Right cardiac atrium (tissue), 1 donor: Measurements from ENCODE around the gene UPF3A.

DNA sequence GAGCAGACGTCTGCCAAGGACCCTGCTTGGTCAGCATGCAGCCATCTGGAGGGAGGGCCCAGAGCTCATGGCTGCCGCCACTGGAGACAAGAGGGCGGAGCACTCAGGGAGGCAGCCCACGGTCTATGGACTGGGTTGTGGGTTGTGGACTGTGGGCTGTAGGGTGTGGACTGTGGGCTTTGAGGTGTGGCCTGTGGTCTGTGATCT lies 31.9 kb upstream of the TMEM255B start:
- PRO-cap = no peak

DNA sequence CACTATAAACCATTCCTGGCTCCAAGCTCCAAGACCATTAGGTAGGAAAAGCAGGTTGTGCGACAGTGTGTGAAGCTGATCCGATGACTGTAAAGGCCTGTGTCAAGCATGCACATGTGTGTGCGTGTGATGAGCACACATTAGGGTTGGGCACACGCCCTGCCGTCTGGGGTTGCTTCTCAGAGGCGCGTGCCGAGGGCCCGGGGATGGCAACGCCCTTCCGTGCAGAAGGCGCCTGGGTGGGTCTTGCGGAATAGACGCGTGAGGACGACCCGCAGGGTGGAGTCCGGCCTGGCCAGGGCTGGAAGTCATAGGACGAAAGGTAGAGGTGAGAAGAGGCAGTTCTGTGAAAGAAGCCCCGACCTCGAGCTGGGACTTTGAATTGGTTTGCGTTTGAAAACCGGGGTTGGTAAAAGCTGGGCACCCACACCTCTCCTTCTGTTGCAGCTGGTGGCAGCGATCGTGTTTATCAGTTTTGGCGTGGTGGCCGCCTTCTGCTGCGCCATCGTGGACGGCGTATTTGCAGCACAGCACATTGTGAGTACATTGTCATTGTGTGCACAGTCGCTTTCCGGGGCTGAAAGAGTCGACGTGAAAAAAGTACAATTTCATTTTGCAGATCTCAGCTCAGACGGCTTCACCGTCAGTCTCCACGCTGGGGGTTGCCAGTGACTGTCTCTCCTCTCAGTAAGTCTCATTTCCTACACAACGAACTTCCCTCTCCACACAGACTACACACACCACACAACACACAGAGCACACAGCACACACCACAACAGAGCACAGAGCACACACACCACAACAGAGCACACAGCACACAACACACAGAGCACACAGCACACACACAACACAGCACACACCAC lies 35.9 kb downstream of the TMEM255B start:
- PRO-cap = no peak

- PRO-cap = no peak
These were observed 48.3 kb downstream of the GAS6 start for GRCh38 chr13:113815367-113816270.

GRCh38 chr13:113834145-113834799 lies 29.6 kb downstream of the GAS6 start:
- PRO-cap = no peak

- PRO-cap = no peak
These were observed 19.9 kb downstream of the GAS6 start for GRCh38 chr13:113843743-113844707.

DNA sequence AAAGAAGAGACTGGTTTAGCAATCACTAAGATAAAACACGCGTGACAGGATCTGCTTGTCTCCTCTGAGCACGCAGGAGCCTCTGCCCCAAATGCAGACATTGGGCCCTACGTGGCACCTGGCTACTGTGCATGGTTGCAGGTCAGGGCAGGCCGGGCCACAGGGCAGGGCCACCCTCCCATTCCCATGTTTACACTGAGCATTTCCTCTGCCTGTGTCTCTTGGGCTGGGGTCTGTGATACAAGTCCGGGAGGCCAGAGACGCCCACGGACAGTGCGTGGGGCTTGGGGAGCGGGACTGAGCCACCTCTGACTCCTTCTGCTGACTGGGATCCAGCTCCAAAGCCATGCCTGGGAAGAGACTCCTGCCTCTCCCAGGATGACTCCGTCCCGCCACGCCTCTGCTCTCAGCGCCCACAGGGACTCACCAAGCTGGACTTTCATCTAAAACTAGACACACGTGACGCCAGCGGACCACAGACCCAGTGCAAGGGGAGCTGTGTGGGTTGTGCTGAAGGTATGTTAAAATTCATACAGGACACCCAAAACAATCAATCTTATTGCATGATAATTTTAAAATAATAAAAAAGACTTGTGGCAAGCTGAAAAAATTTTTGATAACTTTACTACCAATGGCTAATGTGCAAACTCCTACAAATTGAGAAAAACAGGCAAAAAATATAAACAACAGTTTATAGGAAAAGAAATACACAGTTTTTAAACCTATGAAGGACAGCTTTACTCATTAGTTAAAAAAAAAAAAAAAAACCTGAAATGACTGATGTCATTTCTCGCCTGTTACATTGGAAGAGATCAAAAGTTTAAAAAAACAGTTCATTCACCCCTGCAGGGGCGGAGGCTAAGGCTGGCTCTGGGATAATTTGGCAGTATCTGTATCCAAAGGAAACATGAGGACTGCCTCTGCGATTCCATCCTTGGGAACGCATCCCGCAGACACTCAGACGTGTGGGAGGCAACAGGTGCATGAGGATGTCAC lies 18.6 kb downstream of the GAS6 start:
- PRO-cap = no peak

DNA sequence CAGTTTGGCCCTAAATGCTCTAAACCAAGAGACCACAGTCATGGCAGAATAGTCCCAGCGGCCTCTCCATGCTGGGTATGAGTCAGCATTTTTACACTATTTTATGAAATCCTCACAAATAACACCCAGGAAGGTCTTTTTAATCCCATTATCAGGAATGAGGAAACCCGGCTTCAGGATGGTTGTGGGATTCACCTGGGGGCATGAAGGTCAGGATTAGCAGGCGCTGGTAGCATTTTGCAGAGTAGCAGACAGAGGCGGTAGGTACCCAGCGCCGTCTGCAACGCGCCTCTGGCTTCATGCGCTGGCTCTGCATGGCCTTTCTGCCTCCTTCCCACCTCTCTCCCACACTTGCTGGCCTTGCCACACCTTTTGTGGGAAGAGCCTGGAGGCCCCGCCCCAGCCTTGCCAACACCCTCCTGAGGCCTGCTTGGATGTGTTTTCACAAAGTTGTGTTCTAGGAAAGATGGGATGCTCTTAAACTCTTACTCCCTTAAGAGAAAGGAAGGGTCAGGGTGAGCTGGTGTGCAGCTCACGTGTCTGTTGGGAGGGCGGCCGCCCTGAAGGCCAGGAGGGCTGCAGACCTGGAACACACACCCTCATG lies 15.1 kb downstream of the GAS6 start:
- PRO-cap = no peak

- PRO-cap = no peak
These were observed 38.4 kb downstream of the C13orf46 start for GRCh38 chr13:113935476-113935965.

- PRO-cap = no peak
These were observed 18.6 kb upstream of the C13orf46 start for GRCh38 chr13:113992124-113993199.

DNA sequence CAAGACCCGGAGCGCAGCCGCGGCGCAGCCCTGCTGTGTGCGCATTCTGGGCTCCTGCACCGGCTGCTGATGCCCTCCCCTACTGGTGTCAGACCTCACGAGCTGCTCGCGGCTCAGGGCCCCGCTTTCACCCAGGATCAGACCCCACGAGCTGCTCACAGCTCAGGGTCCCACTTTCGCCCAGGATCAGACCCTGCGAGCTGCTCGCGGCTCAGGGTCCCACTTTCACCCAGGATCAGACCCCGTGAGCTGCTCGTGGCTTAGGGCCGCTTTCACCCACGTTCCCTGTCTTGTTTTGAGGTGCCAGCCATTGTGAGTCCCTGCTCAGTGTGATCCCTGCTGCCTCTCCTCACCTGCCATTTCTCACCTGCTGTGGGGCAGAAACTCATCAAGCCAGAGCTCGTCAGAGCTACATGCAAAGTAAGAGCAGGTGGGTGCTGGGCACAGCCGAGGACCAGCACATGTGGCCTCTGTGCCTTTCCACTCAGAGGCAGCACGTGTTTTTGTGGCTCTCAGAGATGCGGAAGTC lies 47.0 kb upstream of the C13orf46 start:
- PRO-cap = no peak

GRCh38 chr13:114047141-114047830 lies 73.4 kb upstream of the C13orf46 start:
- PRO-cap = no peak

- PRO-cap = unidirectional peak, minus-strand start at chr13:114067857
These were observed 64.8 kb downstream of the RASA3 start for GRCh38 chr13:114067199-114068483.

DNA sequence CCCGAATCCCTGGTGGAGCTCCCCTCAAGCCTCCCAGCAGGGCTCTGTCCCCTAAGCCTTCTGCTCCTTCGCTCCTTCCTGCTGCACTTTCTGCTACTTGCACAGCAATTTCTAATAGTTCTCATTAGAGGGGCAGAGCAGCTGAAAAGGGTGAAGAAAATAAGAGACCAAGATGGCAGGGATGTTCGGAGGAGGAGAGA lies 43.5 kb downstream of the RASA3 start:
- PRO-cap = no peak

DNA sequence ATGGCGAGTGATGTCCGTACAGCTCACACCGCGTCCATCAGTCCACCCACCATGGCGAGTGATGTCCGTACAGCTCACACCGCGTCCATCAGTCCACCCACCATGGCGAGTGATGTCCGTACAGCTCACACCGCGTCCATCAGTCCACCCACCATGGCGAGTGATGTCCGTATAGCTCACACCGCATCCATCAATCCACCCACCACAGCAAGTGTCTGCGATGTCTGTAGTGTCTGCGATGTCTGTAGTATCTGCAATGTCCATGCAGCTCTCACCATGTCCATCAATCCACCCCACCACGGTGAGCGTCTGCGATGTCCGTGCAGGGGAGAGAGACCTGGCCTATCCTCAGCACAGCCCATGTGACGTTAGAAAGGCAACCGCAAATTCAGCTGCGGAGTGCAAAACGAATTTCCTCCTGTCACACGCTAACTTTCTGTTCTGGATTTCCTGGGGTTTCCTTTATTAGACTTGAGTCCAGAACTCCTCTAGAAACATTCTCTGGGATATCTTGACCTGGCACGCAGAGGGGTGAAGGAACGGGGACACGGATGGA lies 18.5 kb downstream of the RASA3 start:
- PRO-cap = no peak

DNA sequence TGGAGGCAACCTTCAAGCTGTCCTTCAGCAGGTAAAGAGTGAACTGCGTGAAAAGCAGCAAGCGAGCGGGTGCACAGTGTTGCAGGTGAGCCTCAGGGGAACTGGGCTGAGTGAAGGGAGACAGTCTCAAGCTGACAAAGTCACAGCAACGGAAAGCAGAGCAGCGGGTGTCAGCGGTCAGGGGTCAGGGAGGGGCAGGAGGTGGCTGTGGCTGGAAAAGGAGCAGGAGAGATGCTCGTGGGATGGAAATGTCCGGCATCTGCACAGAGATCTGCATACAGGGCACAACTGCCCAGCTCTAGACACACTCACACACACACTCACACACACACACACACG lies 8.5 kb upstream of the RASA3 start:
- PRO-cap = no peak

- PRO-cap = bidirectional peak, plus-strand start at chr13:114281601, minus-strand start at chr13:114281507
These were observed at the start of gene UPF3A for GRCh38 chr13:114281096-114281710. Gene UPF3A (plus strand): TSS chr13:114281601.